ENCODE measurements around a stretch of chr7.

DNA sequence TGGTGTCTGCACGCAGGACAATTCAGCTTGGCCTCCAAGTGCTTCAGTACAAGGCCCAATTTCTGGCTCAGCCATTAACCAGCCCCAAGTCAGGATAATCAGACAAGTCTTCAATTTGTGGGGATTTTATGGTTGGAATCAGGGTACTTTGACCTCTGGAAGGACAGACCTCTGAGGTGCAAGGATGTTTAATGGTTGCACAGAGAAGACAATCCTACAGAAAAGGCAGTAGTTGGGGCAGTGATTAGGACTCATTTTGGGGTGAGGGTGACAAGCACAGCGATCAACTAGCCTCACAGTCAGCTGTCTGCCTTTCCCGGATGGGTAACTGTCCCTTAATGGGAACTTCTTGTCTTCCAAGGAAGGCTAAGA, 271.2 kb upstream of the GALNT17 start:
- CAGE, long polyA plus RNA = no peak
- RRBS = no CpG with 5 or more reads among the region's 3 CpGs

- CAGE, long polyA plus RNA = no peak
- RRBS = no CpG with 5 or more reads among the region's 3 CpGs
Observed at GRCh38 chr7:71278167-71278731, 146.3 kb downstream of the GALNT17 start.

GRCh38 chr7:71310596-71311098, 178.7 kb downstream of the GALNT17 start:
- CAGE, long polyA plus RNA = no peak
- RRBS = no CpG with 5 or more reads among the region's 6 CpGs

DNA sequence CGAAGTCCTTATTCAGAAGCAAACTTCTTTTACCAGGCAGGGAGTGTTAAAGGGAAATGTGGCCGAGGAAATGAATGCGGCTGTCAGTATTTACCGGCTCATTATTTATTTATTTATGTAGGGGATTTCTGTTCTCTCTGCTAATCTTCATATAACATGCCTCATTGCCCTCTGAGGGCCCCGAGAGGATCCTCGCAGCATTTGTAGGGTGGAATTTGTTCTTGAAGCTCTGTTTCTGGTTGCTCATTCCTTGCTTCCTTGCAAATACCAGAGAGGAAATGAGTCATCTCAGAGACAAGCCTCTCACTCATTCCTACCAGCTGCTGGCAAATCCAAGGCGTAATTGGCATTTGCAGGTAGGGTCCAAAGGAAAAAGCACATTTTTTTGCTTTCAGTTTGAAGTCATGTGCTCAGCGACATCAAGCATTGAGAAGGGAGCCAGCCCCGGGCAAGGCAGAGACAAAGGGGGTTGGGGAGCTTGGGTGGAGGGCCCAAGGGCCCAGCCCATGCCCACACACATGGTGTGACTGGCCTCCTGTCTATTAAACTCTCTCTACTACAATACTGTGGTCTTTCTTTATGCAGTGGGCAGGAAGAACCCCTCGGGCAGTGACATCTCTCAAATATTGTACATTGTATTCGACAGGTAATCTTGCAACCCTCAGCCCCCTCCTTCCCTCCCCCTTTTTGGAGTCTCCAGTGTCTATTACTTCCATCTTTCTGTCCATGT, 501.7 kb downstream of the GALNT17 start:
- CAGE, long polyA plus RNA = no peak
- RRBS = no CpG with 5 or more reads among the region's 11 CpGs

DNA sequence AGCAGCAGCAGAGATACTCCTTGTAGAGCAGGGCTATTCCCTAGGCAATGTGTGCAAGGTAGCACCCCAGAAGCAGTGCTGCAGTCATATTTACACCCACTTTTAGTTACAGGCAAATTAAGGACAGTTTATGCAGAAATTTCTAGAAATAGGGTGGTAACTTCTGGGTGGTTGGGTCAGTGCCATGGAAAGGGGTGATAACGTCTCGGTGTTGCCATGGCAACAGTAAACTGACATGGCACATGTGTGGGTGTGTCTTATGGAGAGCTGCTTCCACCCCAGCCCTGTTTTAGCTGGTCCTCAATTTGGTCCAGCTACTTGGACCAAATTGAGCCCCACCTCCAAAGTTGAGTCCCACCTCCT, 80.0 kb downstream of the CALN1 start:
- CAGE, long polyA plus RNA = no peak
- RRBS = no CpG with 5 or more reads among the region's 2 CpGs

DNA sequence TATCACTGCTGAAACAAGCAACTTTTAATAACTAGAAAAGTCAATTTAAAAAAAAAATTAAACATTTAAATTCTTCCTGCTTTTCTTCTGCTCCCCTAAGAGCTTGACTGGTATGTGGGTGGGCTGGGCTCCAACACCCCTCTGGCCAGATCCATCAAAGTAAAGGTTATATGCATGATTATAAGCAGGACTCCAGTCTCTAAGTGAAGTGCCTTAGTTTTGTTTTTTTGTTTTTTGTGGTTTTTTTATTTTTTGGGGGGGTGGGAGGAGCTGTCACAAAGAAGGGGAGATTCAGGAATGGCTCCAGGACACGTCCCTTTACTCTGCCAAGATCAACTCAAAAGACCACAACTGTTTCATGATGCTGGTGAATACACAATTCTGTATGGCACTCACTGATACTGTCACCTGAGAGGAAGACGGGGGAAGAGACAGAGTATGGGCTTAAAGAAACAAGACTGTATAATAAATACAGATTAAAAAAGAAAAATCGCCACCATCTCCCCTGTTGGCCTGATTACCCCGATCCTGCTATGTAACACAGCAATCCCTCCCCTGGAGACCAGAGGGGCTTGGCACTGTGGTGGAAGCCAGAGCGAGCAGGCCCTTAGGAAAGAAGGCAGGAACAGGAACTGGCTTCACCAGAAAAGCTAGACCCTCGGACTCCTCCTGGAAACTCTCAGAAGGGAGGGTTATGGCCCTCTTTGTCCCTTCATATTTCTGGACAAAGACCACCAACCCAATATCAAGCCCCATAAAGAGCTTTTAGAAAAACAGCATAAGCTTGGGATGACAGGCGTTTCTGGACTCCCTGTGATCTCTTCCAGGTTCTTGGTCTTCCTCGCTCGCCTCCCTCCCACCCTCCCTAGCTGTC, 7.9 kb downstream of the FZD9 start:
- CAGE, long polyA plus RNA = no peak
- RRBS = no CpG with 5 or more reads among the region's 9 CpGs

DNA sequence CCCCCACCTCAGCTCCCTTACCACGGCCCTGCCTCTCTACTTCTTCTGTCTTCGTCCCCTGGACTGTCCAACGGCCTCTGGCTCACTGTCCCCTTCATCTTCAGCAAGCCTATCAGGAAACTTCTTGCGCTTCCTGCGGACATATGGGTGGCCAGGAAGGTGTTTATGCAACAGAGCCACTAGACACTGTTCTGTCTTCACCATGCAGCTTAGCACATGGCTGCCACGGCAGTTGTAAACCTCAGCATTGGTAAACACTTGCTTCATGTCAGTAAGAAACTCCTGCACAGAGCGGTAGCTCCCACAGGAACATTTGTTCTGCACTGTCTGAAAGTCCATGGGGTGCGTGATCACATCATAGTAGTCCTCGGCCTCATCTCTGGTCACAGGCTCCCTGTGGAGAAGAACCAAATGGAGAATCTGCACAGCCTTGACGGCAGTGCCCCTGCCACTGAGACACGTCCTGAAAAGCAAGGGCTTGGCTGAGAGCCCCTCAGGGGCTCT, 8.6 kb downstream of the FZD9 start:
- CAGE, long polyA plus RNA = no peak
- RRBS = no CpG with 5 or more reads among the region's 11 CpGs

GRCh38 chr7:73470108-73470617, 36.6 kb downstream of the FZD9 start:
- CAGE, long polyA plus RNA = no peak
- RRBS = no CpG with 5 or more reads among the region's 5 CpGs

GRCh38 chr7:73520292-73520719, 1.8 kb downstream of the BAZ1B start:
- CAGE, long polyA plus RNA = no peak
- RRBS = no CpG with 5 or more reads among the region's 3 CpGs

- CAGE, long polyA plus RNA = no peak
- RRBS = no CpG with 5 or more reads among the region's 12 CpGs
Observed at GRCh38 chr7:73572740-73573411, 5.5 kb downstream of the TBL2 start.

DNA sequence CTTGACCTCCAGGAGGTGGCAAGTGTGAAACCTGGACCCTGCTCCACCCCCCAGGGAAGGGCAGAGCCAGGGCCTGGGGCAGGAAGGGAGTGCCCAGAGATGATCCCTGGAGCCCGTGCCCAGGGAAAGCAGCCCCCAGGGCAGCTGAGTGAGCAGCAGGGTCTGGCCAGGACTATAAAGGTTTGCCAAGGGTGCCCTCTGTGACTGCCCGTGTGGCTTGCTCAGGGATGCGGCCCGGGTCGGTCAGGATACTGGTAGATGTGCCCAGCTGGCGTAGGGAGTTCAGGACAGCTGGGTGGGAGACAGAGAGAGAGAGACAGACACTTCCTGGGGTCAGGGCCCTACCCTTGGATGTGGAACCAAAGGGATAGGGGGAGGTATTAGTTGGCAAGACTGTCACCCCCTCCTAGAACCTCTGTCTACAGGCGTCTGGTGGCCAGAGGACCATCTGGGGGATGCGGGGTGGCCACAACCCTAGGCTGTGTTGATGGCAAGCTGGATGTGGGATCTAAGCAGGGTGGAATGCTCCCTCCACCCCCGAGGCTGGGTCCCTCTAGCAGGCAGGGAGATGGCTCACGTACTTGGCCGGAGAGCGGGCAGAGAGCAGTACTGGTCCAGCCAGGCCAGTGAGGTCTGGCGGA, 15.4 kb upstream of the TBL2 start:
- CAGE, long polyA plus RNA = no peak
- RRBS = 100% methylated on average over 2 of the region's 13 CpGs

DNA sequence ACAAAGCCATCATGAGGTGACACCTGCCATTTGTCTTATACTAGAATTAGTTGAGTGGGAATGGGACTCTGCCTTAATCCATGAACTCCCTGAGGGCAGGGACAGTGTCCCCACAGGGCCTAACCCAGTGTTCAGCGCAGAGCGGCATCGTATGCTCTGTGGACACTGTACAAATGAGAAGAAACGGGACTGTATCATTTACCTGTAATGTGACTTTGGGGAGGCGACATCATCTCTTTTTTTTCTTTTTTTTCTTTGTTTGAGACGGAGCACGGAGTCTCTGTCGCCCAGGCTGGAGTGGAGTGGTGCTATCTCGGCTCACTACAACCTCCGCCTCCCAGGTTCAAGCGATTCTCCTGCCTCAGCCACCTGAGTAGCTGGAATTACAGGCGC, 1.5 kb upstream of the VPS37D start:
- CAGE, long polyA plus RNA = no peak
- RRBS = no CpG with 5 or more reads among the region's 12 CpGs

- CAGE, long polyA plus RNA = no peak
- RRBS = no CpG with 5 or more reads among the region's 4 CpGs
Observed at GRCh38 chr7:73675035-73675899, 7.6 kb downstream of the VPS37D start.

- CAGE, long polyA plus RNA = no peak
- RRBS = 89% methylated on average over 5 of the region's 33 CpGs
Observed at GRCh38 chr7:73702097-73703244, 17.0 kb downstream of the STX1A start.

DNA sequence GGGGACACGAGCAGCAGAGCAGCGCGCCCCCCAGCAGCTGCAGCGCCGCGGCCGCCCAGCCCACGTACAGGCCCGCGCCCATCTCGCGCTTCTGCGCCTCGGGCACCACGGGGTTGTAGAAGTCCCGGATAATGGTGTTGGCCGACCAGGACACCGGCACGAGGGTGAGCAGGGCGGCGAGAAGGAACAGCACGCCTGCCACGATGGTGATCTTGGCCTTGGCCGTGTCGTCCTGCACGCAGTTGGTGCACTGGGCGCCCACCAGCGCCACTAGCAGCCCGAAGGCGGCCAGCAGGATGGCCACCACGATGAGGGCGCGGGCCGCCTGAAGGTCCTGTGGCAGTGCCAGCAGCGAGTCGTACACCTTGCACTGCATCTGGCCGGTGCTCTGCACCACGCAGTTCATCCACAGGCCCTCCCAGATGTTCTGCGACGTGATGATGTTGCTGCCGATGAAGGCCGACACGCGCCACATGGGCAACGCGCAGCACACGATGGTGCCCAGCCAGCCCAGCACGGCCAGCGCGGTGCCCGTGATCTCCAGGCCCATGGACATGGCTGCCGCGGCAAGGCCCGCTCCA, 486 bp downstream of the CLDN3 start:
- CAGE, long polyA plus RNA = no peak
- RRBS = no CpG with 5 or more reads among the region's 54 CpGs

- CAGE, long polyA plus RNA = no peak
- RRBS = no CpG with 5 or more reads among the region's 12 CpGs
Observed at GRCh38 chr7:73845672-73846079, 3.4 kb upstream of the METTL27 start.

GRCh38 chr7:73881266-73881765, 20.4 kb downstream of the TMEM270 start:
- CAGE, long polyA plus RNA = no peak
- RRBS = no CpG with 5 or more reads among the region's 5 CpGs

DNA sequence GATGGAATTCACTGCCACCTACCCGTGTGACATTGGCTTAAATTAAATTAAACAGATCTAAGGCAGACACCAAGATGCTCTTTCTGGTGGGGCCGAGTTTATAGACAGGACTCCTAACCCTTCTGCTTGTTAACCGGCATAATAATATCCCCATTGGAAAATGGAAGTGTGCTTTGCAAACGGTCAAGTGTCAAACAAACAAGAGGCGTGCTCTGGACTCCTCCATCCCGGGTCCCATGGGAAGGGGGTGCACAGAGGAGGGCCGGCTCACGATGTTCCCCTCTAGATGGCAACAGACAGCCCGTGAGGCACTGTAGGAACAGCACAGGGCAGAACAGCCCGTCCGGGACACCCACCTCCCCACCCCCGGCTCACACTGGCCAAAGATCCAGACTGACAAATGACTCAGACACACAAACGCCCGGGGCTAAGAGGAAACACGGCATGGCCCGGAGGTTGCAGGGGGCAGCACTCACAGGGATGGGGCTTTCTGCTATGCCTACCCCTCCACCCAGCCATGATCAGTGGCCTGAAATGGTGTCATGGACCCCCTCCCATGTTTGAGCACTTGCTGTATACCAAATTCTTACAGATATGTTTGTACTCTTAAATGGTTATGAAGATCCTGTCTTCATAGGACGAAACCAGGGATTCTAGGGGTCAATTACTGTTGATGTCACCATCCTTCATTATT, 4.9 kb upstream of the ELN start:
- CAGE, long polyA plus RNA = no peak
- RRBS = 37% methylated on average over 7 of the region's 17 CpGs

GRCh38 chr7:74038260-74038702, 10.3 kb downstream of the ELN start:
- CAGE, long polyA plus RNA = no peak
- RRBS = 86% methylated on average over 5 of the region's 12 CpGs

GRCh38 chr7:74134104-74134361, 40.1 kb upstream of the EIF4H start:
- CAGE, long polyA plus RNA = no peak
- RRBS = no CpG with 5 or more reads among the region's 5 CpGs

All from mammary epithelial cell (primary cell).